Pulmonary artery (tissue), 1 donor: ENCODE measurements around the gene PTPRN2.

DNA sequence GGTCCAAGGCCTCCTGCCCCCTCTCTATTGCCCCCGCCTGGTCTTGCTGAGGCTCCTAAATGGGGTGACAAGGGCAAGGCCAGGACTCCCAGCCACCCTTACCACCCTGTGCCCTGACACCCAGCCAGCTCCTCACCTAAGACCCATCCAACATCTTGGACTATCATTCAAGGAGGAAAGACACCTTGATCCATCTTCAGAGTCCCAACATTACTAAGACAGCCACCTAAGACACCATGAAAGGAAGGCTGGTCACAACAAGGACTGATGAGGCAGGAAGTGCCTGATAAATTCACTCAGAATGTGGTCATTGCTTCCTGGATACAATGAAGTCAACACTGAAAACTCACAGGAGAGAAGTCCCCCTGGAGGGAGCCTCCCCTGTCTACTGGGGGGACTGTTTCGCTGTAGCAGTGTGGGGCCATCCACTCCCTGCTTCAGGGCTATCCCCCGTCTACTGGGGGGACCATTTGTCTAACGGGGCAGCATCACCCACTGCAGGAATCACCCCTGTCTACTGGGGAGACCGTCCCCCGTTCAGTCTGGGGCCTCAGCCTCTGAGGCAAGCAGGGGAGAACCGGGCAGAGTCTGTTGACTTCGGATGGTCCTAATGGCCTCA, 60.1 kb upstream of the DNAJB6 start:
- PRO-cap: no peak

DNA sequence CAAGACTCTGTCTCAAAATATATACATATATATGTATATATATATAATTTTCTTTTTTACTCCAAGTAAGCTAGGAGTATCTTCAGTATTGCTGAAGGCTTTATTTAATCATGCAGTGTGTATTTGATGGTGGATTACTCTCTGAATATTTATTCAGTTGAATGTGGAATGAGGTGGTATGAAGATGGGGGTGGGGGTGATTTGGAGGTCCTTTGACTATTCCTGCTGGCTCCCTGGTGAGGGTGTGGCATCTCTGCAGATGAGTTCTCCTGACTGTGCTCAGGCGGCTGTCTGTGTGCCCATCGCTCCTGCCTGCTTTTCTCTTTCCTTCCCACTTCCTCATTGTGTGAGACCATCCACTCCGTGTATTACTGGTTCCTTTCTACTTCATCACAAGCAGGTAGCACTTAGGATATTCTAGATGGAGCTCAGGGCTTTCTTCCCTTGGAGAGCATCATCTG, 15.5 kb downstream of the DNAJB6 start:
- PRO-cap: no peak

GRCh38 chr7:157377265-157377602, 40.4 kb downstream of the DNAJB6 start:
- PRO-cap: no peak

DNA sequence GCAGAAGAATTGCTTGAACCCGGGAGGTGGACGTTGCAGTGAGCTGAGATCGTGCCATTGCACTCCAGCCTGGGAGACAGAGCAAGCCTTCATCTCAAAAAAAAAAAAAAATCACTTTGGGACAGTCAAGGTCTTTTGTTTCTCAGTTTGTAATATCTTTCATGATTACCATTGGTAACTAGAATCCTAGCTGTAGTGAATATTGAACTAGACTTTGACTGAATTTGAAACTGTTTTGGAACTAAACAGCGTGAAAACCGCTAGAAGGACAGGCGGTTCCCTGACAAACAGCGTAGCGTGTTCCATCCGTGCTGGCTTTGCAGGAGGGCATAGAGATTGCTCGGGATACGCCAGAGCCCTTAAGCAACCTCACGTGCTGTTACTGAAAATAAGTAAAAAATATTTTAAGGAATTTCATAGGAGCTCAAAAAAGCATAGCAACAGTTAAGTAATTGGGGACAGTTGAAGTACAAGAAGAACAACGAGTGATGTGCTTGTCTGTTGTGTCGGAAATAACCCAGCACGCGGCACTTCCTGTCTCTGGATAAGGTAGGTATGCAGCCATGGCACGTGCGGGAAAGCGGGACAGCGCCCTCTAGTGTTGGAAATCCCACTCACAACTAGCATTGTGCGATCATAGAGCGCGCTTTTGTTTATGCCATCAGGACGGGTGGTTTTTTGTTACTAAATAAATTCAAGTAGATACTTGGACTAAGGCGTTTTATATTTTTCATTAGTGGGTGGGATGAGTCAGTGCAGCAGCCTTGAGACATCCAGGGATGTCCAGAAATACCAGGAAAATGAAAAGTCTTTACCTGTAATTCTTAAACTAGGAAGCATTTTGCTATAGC, 50.2 kb downstream of the DNAJB6 start:
- PRO-cap: no peak

DNA sequence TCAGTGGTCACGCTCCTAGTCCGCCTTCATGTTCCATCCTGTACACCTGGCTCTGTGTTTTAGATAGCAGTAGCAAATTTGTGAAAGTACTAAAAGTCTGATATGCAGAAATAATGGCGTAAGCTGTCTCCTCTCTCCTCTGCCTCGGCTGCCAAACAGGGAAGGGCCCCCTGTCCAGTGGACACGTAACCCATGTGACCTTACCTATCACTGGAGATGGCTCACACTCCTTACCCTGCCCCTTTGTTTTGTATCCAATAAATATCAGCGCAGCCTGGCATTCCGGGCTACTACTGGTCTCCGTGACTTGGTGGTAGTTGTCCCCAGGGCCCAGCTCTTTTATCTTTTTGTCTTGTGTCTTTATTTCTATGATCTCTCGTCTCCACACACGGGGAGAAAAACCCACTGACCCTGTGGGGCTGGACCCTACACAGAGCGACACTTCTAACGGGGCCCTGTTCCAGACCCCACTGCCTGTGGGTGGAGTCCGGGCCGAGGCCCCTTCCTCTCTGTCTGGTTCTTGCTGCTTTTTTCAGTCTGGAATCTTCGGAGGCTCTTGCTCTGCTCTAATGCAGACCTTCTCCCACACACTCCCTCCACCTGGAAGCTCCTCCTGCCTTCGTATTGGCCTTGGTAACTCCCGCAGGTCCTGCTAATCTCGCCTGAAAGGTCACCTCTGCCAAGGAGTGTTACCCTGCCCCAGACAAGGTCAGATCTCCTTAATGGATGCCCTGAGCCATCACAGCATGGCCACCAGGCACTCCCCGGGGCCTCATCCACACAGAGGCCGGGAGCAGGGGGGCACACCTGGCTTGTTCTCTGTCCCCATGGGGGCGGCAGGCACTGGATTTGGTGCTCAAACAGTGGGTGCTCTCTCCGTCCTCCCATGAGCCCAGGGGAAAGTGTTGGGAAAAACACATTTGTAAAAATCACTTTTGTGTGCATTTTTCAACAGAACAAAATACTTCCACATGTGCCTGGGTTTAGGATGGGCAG, 531.8 kb downstream of the PTPRN2 start:
- PRO-cap: no peak

DNA sequence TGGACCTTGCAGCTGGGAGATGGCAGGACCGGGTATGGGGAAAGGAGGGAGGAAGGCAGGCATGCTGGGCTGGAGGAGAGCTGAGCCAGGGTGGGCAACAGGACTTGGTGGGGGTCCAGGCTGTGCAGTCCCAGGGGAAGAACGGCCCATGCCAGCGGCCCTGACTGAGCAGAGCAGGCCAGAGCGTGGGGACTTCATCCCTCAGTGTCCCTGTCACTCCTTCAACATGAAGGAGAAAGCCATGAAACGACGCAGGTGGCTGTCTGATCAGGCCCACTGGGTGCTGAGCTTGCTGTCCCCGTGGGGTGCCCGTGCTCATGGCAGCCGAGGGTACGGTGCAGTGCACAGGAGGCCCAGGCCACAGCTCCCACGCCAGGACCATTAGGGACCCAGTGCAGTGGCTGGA, 519.6 kb downstream of the PTPRN2 start:
- PRO-cap: no peak

DNA sequence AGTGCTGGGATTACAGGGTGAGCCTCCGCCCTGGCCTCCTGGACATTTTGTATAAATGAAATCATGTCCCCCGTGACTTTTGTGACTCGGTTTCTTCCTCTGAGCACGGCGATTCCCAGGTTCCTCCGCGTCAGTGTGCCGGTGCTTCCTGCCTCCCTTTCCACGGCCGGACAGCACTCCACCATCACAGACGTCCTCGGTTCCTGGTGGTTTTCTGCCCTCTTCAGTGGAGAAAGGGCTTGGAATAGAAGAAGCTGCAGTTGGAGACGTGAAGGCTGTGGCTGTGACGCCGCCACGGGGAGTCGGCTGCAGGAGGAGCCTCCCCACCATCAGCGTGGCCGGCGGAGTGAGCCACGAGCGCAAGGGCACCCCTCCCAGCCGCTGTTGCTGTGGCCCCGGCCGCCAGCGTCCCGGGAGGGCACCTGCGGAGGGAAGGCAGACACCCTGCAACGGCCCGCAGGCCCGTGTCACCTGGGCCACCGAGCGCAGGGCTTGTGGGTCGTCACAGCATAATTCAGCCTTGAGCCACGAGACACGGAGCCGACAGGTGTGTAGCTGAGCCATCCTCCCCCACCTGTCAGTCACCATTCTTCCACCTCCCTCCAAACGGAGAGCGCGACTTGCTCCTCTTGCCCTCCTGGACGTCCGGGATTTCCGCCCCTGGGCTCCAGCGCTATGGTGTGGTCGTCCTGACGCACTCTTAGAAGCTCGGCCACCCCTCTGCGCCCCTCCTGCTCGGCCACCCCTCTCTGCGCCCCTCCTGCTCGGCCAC, 102.8 kb downstream of the PTPRN2 start:
- PRO-cap: no peak

DNA sequence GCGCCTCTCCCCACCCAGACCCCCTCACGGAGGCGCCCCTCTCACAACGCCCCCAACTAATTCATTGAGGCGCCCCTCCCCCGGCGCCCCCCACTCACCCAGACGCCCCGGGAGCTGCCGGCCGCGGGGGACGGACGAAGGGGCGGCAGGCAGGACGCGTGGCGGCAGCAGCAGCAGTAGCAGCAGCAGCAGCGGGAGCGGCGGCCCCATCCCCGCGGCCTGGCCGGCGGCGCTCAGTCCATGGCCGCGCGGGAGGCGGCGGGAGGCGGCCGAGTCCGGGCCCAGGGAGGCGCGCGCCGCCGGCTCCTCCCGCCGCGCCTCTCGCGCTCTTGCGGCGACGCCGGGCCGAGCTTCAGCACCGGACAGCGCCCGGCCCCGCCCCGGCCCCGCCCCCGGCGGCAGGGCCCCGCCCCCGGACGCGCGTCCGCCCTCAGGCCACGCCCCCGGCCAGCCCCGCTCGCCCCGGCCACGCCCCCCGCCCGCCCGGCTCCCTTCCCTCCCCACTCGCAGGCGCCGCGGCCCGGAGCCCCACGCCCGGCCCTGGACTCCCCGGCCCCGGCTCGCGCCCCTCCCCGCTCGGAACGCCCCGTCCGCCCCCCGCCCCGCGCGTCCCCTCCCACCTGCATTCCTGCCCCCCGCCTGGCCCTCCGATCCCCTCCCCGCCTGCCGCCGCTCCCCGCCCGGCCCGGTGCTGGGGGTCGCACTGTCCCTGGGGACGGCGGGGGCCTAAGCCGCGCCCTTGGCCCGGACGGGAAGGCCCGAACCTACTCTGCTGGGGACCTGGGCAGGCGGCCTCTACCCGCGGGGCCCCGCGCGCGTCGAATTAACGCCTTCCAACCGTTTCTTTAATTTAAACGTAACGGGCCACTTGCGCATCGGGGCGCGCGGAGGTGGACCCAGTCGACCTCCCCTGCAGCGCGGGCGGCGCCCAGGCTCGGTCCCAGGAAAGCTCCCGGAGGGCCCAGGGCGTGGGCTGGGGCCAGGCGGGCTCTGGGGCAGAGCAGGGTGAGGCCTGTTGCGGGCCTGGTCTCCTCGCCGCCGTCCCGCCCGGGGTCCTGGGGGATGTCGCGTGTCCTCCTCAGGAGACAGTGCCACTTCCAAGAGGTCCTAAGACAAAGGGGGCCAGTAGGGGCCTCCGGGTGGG, at the start of gene PTPRN2:
TSS of gene PTPRN2 (minus strand) at position 364 of the 1,144 bp plus-strand sequence.
- PRO-cap: bidirectional peak, plus-strand start at position 509 of the sequence, minus-strand start at position 323 of the sequence

DNA sequence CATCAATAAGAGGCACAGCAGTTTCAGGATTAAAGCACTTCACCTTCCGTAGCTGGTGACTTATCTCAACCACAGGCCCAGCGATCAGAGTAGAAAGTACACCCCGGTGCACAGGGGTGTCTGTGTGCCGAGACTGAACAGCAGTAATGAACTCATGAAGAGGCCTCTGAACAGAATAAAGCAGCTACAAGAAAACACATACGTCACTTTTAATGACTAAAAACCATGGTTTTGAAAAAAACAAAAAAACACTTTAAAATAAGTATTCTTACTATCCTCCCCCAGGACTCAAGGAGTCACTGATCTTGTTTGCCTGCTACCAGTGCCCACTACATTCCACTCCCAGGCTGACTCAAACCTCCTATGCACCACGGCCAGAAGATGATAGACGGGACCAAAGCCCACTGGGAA, 53.8 kb downstream of the NCAPG2 start:
- PRO-cap: no peak

- PRO-cap: no peak
These were observed 54.5 kb upstream of the NCAPG2 start for GRCh38 chr7:158759028-158759603.

GRCh38 chr7:158776318-158776845, 52.9 kb downstream of the ESYT2 start:
- PRO-cap: no peak

GRCh38 chr7:158849624-158849960, 6.8 kb upstream of the DYNC2I1 start:
- PRO-cap: no peak

DNA sequence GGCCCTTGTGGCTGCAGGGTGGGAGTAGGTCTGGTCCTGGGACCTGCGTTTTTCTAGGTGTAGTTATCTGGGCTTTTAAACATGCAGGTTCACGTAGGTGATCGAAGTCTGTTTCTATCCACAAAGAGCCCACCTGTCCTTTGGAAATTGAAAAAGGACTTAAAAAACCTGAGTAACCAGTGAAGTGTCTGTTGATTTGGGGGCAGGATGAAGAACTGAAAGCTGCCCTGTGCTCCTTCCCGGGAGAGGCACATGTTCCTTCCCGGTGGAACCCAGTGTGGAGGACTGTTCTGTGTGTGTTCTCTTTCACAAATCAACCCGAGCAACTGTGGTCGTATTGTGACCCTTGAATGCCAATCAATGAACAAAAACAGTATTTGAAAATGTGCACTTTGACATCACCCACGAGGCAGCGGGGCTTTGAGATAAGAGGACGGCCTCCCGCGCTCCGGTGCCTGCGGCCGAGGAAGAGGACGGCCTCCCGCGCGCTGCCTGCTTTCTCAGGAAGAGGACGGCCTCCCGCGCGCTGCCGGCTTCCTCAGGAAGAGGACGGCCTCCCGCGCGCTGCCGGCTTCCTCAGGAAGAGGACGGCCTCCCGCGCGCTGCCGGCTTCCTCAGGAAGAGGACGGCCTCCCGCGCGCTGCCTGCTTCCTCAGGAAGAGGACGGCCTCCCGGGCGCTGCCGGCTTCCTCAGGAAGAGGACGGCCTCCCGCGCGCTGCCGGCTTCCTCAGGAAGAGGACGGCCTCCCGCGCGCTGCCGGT, 139.0 kb downstream of the VIPR2 start:
- PRO-cap: no peak

DNA sequence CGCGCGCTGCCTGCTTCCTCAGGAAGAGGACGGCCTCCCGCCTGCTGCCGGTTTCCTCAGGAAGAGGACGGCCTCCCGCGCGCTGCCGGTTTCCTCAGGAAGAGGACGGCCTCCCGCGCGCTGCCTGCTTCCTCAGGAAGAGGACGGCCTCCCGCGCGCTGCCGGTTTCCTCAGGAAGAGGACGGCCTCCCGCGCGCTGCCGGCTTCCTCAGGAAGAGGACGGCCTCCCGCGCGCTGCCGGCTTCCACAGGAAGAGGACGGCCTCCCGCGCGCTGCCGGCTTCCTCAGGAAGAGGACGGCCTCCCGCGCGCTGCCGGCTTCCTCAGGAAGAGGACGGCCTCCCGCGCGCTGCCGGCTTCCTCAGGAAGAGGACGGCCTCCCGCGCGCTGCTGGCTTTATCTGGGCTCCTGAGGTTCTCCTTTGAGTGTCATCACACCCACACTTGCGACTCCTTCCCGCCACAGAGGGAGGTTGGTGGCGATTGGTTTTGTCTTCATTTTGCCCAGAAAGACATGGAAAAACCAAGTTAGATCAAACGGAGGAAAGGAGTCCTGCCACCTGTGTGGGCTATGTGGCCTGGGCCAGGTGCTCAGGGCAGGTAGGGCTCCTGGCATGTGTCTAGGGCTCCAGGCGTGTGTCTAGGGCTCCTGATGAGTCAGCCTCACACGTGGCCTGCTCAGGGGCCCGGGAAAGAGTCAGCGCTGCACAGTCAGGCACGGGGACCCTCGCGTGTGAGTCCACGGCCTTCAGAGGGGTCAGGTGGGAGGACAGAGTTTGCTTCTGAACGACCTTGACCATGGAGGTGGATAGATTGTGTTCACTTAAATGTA, 138.1 kb downstream of the VIPR2 start:
- PRO-cap: no peak

GRCh38 chr7:159075636-159076180, 69.0 kb downstream of the VIPR2 start:
- PRO-cap: no peak

GRCh38 chr7:159084259-159084956, 60.3 kb downstream of the VIPR2 start:
- PRO-cap: no peak